ENCODE results near the genes RCBTB1, KCNRG and RNASEH2B.

DNA sequence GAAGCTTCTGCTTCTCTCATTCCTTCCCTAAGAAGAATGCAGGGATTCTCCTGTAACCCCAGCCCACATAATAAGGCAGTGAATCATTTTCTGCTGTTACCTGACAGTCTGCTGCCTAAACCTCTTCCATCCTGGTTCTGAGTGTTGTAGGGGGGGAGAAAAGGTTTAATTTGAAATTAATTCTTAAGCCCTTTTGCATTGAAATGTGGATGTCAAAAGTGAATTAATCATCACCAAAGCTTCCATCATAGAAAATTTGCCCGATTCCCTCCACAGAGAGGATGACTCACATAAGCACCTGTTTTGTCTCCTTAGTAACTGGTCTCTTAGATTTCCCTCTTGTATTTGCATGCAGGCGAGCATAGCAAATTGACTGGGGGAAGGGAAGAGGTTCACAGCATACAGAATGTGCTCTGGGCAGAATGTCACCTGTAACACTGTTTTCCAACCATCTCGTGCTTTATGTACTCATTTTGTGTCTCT lies 146.7 kb upstream of the FNDC3A start:
- RRBS: no CpG with 5 or more reads among the region's 3 CpGs

- RRBS: no CpG with 5 or more reads among the region's 2 CpGs
These were observed 4.5 kb downstream of the FNDC3A start for GRCh38 chr13:48980089-48980657.

DNA sequence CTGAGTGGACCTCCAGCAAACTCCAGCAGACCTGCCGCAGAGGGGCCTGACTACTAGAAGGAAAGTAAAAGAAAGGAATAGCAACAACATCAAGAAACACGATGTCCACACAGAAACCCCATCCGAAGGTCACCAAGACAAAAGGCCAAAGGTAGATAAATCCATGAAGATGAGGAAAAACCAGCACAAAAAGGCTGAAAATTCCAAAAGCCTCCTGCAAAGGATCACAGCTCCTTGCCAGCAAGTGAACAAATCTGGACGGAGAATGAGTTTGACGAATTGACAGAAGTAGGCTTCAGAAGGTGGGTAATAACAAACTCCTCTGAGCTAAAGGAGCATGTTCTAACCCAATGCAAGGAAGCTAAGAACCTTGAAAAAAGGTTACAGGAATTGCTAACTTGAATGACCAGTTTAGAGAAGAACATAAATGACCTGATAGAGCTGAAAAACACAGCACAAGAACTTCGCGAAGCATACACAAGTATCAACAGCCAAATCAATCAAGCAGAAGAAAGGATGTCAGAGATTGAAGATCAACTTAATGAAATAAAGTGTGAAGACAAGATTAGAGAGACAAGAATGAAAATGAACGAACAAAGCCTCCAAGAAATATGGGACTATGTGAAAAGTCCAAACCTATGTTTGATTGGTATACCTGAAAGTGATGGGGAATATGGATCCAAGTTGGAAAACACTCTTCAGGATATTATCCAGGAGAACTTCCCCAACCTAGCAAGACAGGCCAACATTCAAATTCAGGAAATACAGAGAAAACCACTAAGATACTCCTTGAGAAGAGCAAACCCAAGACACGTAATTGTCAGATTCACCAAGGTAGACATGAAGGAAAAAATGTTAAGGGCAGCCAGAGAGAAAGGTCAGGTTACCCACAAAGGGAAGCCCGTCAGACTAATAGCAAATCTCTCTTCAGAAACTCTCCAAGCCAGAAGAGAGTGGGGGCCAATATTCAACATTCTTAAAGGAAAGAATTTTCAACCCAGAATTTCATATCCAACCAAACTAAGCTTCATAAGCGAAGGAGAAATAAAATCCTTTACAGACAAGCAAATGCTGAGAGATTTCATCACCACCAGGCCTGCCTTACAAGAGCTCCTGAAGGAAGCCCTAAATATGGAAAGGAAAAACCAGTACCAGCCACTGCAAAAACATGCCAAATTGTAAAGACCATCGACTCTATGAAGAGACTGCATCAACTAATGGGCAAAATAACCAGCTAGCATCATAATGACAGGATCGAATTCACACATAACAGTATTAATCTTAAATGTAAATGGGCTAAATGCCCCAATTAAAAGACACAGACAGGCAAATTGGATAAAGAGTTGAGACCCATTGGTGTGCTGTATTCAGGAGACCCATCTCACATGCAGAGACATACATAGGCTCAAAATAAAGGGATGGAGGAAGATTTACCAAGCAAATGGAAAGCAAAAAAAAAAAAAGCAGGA lies 100.4 kb upstream of the MLNR start:
- RRBS: no CpG with 5 or more reads among the region's 13 CpGs

DNA sequence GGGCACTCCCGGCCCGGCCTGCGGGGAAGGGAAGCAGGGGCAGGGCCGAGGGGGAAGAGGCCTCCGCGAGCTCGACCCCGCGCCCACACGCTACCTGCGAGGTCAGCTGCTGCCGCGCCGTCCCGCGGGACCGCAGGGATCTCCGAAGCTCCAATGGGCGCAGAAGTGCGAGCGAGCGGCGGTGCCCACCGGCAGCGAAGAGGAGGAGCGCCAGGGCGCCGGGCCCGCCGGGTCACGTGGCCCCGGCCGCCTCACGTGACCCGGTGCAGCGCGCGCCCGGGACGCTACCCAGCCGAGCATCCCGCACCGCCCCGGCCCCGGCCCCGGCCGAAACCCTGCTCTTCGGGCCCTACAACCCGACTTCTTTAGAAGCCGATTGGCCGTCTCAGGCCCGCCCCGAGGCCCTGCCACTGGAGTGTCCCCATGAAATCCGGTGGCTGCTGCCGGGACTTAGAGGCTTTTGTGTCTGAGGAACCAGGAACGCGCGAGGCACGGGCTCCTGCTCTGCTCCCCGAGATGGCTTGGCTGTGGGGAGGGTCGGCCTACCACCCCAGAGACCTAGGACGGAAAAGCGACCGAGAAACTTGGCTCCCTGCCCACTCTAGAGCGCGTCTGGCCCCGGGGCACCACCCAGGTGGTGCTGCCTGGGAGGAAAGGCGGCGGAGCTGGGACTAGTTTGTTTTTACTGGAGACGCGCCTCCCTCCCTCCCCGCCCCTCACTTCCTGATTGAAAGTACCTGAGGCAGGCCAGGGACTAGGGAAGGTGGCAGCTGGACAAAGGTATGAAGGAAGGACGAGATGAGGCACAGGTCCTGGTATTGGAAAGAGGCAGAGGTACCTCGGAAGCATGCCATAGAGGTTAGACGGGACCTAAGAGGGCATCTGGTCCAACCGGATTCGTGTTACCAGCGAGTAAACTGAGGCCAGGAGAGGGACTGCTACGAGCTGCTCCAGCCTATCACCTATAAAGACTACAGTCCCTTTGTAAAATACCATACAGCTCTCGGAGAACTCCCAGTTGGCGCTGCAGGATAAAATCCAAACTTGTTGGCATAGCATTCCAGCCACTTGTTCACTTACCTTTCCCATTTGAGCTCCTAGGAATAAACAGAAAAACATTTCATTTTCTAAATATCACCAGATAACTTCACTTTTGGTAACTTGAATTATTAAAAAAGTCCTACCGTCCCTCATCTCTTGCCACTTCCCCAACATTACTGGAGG lies at the start of gene RCBTB1:
Gene RCBTB1, minus strand, starts transcription at position 209 of the 1,224 bp plus-strand sequence.
- RRBS: 6% methylated on average over 7 of the region's 82 CpGs

GRCh38 chr13:49686534-49687339 lies 4.5 kb downstream of the EBPL start:
- RRBS: no CpG with 5 or more reads among the region's 8 CpGs

DNA sequence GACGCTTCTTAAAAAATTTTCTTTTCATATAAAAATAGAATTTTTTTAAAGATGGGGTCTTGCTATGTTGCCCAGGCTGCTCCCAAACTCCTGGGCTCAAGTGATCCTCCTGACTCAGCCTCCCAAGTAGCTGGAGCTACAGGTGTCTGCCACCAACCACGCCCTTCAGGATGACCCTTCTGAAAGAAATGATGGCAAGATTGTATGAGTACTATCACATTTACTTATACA lies 6.2 kb upstream of the EBPL start:
- RRBS: no CpG with 5 or more reads among the region's 2 CpGs

- RRBS: no CpG with 5 or more reads among the region's 5 CpGs
These were observed at the start of gene KCNRG for GRCh38 chr13:50015126-50015605. KCNRG (plus strand) TSS chr13:50015444.

DNA sequence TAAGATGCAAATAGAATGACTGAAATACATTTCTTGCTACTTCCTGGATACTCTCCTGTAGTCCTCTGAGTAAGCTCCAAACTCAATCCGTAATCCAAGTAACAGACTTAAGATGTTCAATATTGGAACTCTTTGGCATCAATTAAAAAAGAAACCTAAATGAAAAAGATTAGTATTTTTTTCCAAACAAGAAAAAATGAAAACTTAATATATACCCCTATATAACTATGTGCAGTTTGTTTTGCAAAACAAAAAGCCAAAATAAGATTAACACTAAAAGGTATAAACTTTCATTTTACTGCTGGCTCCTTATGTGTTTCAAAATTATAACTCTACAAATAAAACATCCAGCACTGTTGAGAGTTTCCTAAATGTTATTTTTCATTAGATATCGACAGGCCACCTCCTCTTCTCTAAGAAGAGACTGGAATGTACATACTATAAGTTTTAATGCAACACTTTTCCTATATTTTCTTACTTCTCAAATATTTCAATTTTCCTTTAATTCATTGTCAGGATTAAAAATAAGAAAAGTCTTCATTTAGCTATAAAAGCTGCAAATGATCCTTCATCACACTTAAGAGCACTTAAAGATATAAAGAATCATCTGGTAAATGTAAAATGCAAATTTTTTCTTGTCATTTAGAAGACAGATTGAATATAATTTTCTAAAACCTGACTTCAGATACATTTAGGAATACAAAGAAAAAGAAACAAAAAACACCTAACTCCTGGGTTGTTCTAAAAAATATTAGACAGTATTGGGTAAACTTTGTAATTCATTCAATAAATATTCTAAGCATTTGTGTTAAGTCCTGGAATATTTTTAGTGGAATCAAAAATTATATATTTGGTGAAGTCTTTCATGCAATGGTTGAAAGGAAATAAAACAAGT lies 30.1 kb downstream of the KCNRG start:
- RRBS: no CpG with 5 or more reads among the region's 2 CpGs

- RRBS: no CpG with 5 or more reads among the region's 4 CpGs
These were observed 89.7 kb downstream of the KCNRG start for GRCh38 chr13:50104788-50105470.

DNA sequence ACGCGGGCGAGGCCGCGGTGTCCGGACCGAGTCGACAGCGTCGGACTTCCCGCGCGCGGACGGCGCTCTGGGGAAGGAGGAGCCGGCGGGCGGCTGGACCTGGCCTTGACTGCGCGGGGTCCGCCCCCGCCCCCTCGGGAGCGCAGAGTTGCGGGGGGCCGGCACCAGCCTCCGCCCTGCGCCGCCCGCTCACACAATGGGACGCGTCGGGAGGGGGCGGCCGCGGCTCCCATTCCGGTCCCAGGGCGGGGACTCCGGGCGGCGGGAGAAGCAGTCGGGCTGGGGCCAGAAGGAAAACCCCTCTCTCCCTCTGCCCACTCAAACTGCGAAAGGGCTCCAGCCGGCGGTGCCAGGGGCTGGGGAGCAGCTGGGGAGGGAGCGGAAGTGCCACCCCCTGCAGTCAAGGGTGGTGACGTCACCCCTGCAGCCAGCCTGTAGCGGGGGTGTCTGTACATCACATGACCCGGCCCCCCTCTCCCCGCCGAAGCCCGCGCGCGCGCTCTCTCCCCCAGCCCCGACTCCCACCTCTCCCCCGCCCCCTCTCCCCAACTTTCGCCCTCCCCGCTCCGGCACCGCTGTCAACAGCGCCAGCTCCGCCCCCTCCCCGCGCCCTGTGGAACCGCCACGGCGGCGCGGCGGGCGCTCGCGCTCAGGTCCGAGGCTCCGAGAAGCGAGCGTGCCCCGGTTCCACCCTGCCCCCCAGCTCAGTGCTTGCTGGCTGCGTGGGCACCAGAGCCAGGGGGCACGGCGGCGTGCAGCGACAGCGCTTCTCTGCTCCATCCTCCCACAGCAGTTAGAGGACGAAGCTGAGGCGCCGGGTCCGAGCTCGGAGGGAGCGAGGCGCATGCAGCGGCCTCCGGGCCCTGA lies 109.1 kb downstream of the KCNRG start:
- RRBS: 4% methylated on average over 63 of the region's 96 CpGs

DNA sequence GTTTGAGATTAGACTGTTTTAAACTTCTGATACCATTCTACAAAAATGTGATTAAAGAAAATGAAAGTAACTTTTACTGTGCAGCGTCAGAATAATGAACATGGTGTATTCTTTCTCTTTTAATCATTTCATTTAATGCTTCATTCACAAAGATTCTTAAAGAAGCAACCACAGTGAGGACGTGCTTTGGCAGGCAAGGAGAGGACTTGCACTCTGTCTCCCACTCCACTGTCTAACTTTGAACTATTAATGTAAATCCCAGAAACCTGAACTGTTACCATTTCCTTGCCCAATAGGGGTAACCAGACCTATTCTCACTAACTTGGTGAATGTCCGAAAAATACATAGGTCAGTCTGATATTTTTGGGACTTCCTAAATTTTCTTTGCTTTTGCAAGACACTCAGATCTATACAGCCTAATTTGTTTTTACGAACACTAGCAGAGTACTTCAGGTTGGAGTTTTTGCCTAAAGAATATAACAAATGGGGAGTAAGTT lies 137.1 kb downstream of the KCNRG start:
- RRBS: no CpG with 5 or more reads among the region's 4 CpGs

DNA sequence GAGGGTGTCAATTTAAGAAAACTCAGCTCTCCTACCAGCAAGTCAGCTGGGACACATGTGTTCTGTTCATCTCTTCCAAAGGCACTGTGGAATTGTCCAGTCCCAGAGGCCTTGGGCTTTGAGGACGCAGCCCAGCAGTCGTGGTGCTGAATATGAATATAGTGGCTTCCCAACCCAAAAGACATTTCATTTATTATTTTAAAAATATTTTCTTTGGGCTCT lies 405.8 kb downstream of the KCNRG start:
- RRBS: no CpG with 5 or more reads among the region's 2 CpGs

- RRBS: no CpG with 5 or more reads among the region's 6 CpGs
These were observed 331.5 kb downstream of the DLEU7 start for GRCh38 chr13:50511864-50512471.

DNA sequence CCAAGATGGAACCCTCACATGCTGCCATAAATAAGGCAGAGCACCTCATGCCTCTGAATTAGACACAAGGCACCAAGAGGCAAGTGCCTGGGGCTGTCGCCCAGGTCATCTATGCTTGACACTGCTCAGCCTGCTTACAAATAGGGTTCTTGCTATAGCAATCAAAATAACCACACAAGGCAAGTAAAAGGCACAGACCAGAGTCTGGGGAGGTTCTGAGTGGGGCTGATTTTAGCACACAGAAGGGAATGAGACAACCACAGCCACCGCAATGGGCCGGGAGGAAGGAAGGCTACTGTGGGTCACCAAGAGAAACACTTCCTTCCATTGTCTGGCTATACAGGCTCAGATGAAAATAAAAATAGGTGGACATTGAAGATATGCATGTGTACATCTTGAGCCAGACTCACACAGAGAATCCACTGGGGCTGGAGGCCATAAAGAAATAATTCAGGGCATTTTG lies 159.1 kb downstream of the DLEU7 start:
- RRBS: no CpG with 5 or more reads among the region's 3 CpGs

GRCh38 chr13:50842794-50843124 lies 733 bp downstream of the DLEU7 start:
- RRBS: no CpG with 5 or more reads among the region's 8 CpGs

DNA sequence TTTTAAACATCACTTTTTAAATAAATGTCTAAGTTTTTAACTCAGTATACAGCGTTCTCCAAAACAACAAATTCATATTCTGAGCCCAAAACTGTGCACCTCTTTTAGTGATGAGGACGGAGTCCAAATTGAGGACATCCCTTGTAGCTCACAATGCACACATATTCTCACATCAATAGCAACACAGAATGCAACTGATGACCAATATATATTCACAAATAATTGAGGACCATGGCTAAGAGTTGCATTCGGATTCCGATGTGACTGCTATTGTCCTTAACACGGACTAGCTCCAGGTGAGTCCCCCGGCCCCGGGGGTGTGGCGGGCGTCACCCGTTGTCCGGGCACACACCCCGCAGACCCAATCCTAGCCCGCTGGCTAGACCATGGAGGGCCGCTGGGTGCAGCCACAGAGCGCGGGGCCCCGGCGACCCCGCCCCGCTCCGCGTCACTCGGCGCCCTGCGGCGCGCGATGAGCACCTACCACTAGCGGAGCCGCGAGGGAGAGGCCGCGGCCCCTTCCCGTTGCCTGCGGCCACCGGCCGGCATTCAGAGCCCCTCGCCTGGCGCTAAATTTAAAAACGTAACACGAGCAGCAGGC lies at the start of gene RNASEH2B:
Gene RNASEH2B, plus strand, starts transcription at position 486 of the 601 bp plus-strand sequence.
- RRBS: 5% methylated on average over 15 of the region's 41 CpGs

- RRBS: no CpG with 5 or more reads among the region's 5 CpGs
These were observed 67.7 kb downstream of the C13orf42 start for GRCh38 chr13:51043311-51043738.

GRCh38 chr13:51169717-51170628 lies 52.2 kb upstream of the FAM124A start:
- RRBS: no CpG with 5 or more reads among the region's 20 CpGs

GRCh38 chr13:51223514-51223967 lies 1.3 kb downstream of the FAM124A start:
- RRBS: no CpG with 5 or more reads among the region's 5 CpGs

DNA sequence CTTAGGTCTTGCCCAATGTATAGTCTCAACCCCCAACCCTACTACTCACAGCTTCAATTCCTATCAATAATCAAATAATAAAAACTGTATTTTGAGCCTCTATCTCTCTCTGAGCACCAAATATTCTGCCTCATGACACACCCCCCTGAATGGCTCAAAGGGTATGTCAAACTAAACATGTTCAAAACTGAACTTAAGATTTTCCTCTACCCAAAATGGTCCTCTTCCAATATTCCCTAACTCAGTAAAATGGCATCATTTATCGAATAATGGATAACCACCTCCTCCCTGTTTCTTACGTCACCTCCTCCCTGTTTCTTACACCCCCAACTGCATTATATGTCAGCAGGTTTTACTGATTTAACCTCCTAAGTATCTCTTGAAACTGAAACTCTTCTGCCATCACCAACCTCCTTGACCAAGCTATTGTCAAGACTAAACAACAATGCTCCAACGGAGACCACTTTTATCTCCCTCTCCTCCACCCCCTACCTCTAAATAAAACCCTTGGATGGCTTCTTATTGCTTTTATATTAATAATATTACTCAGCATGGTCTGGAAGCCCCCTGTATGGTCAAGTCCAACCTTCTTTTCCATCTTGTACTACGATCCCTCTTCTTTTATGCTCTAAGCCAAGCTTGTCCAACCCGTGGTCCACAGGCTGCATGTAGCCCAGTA lies 46.5 kb downstream of the INTS6 start:
- RRBS: no CpG with 5 or more reads among the region's 5 CpGs

Data from GM06990 (cell line).